Gallbladder (tissue), 1 donor: ENCODE results near the gene NLRP10.

- PRO-cap, result no peak
Measured at GRCh38 chr11:6214630-6215248, 9.4 kb downstream of the C11orf42 start.

DNA sequence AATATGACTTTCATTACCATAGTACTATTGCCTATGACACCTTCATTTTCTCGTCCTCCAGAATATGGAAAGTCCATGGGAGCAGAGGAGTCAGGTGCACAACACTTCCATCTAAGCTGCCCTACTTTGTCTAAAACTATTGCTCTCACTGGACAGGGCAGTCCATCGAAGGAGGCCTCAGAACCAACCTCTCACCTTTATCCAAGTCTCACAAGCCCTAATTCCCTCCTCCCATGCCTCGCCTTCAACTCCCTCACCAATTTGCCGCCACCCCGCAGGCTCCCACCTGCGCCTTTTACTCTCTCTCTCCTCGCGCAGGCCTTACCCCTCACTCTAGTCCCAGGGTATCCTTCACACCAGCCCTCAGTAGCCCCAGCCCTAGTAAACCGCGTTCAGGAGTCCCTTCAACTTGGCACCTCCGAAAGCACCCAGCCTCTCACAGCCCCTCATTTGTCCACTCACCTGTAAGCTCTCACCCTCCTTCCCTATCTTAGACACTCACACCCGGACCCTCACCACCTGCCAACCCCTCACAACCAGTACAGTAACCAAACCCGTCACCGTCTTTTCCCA, 428 bp downstream of the FHIP1B start:
- PRO-cap, result no peak

- PRO-cap, result no peak
Measured at GRCh38 chr11:6362310-6363092, 27.8 kb upstream of the SMPD1 start.

- PRO-cap, result no peak
Measured at GRCh38 chr11:6388028-6388461, 2.2 kb upstream of the SMPD1 start.

- PRO-cap, result no peak
Measured at GRCh38 chr11:6431457-6431808, 9.4 kb downstream of the HPX start.

DNA sequence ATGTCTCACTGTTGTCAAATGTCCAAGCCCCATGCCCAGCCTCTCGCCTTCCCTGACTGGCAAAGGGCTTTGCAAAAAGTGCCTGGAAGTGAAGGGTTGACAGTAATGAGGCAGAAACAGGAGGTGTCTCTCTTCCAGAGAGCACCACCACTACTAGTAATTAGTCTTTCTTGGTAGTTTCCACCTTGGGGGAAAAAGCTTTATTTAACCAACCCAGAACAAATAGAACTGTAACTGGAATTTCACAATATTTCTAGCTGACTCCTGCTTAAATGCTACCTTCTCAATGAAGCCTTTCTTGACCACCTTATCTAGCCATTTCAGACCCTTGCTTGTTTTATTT, 738 bp upstream of the HPX start:
- PRO-cap, result no peak

- PRO-cap, result no peak
Measured at GRCh38 chr11:6468874-6469451, 4.8 kb downstream of the TRIM3 start.

- PRO-cap, result no peak
Measured at GRCh38 chr11:6482017-6482406, 711 bp downstream of the TIMM10B start.

- PRO-cap, result no peak
Measured at GRCh38 chr11:6564293-6564839, 39.0 kb downstream of the RRP8 start.

DNA sequence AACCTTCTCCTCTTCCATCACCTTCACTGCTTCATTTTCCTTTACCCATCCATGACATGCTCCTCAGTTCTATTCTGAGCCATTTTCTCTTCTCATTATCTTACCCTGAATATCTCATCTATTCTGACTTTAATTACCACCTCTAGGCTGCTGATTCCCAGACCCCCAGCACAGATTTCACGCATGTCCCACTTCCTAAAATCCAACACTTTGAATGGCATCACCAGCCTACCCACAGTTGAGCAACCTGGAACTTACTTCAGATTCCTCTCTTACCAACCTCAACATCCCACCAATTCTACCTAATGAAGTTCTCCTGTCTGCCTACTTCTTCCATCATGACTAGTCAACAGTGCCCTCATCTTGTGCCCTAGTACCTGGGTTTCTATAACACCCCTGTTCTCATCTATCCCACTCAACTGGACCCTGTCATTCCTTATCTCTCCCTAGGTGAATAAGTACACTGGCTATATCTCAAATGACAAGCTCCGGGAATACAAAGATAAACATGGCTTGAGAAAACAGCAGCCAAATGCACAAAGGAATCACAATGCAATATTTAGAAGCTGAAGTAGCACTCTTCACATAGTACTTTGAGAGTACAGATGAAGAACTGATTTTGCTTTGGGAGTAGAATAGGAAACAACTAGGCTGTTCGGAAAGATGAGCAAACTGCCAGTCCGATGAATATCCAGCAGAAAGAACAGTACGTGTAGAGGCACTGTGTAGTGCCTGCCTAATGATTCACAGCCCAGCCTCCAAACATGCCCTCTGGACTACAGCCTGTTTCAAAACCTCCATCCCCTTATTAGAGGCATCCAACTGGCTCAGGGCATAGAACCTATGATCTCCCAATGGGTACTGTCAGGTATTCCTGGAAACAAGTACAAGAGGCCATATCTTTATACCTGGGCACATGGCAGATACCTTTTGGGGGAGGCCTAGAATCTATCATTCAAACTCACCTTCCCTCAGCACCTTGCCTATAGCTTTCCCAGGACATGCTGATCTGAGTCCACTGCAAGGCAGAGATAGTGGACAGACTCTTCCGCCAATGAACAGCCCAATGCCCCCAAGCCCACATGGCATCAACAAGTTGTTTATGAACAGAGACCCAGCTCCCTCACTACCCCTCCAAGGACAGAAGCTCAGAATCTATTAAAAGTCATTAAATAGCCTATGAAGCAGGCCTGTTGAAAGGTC, 5.1 kb downstream of the RRP8 start:
- PRO-cap, result no peak

- PRO-cap, result no peak
Measured at GRCh38 chr11:6633632-6634127, 14.5 kb upstream of the TPP1 start.

DNA sequence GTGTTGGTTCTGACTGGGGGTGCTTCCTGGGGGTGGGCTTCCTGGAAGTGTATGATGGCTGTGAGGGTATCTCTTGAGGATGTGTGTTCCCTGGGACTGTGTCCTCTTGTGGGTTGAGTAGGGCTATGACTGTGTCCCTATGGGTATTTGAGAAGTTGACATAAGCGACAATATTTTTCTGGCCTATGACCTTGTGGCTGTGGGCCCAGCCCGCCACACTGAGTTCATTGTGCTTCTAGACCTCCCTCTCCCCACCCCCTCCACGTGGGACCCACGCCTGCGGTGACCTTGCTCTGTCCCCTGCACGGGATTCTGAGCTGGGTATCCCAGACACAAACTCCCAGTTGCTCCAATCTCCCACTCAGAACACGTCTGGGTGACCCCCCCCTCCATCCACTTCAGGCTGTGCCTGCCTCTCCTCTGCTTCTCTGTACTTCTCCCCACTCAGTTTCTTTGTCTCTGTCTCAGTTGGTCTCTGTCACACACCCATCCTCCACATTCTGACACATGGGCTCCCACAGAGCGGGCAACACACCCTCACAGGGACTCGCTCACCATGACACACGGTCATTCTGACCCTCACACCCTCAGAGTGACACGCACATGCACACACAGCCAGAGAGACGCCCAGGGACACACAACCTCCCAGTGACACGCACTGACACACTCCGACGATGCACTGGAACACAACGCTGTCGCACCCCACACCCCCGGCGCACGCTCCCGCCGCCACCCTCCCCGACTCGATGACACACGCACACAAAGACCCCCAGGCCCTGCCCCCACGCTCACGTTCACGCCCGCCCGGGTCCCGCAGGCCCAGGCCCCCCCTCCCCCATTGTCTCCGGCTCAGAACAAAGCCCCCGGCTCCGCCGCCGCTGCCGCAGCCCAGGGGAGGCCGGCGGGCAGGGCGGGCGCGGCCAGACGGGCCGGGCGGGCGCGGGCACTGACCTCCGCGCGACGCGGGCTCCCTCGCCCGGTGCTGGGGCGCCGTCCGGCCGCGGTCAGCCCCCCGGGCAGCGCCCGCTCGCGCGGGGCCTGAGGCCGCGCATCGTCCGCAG, 667 bp downstream of the DCHS1 start:
- PRO-cap, result unidirectional peak, plus-strand start at position 895 of the sequence

DNA sequence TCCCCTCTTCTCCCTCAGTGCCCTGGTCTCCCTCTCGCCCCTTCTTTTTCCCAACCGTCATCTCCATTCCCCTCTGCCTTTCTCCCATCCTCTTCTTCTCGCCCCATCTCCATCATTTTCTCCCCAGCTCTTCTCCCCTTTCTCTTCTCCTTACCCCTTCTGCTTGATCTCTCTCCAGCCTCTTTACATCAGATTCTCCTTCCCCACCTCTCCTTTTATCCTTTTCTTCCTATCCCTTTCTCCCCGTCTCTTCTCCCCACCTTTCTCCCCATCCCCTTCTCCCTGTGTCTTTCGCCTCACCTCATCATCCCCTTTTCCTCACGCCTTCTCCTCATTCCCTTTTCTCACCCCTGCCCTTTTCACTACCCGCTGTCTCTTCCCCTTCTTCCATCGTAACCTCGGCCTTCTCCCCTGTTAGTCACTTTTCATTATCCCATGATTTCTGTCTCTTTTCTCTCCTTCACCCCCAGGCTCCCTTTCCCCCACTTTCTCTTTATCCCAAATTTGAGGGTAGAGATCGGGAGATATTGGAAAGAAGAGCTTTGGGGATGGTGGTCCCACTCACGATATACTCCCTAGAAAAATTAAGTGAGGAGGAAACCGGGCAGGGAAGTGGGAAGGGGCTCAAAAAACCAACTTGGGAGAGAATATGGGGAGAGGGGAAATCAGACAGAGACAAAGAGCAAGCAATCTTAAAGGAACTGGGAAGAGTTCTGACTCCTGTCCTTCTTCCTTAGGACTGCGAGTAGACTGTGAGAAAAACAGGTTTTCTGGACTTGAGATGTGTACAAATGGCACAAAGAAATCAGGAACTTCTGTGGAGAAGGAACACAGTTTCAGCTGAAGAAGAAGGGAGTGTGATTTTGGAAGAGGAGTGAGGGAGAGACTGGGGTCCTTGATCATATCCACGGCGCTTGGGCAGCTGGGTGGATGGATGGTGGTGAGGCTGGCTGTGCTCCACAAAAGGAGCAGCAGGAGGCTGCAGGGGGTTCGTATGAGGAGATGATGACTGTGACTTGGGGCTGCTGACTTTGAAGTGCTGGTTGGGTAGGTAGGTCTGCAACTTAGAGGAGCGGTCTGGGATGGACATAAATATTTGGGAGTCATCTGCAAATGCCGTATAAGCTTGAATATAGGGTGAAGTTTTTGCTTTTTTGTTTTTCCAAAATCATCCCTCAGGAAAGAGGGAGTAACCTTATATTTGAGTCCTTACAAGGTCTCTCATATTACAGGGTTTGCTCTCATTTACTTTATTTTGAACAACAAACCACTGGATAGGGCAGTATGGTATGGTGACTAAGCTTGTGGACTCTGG, 1.0 kb upstream of the DCHS1 start:
- PRO-cap, result no peak

GRCh38 chr11:6695416-6695692, 12.2 kb upstream of the MRPL17 start:
- PRO-cap, result no peak

GRCh38 chr11:7495630-7496690, 10.7 kb downstream of the OLFML1 start:
- PRO-cap, result no peak

DNA sequence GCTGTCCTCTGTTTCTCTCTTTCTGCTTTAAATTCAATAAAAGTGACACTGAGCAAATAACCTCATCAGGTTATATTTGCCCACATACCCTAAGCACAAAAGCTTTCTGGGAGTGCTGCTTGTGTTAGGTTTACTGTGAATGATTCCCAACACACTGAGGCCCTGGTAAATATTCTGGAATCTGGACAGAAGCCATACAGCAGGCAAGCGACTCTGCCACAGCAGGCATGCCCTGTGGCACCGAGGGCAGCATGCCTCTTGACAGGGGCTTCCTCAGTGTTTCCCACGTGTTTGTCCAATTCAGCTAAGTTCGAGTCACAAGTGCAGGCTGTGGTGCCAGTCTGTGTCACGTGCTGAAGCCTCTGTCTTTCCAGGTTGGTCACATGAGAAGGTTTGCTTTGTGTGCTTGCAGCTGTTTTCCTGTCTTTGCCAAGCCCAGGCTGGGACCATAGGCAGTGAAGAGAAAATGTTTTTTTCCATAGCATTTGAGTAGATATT, 2.5 kb upstream of the PPFIBP2 start:
- PRO-cap, result no peak

GRCh38 chr11:7512221-7513442, 1.2 kb upstream of the PPFIBP2 start:
- PRO-cap, result no peak

DNA sequence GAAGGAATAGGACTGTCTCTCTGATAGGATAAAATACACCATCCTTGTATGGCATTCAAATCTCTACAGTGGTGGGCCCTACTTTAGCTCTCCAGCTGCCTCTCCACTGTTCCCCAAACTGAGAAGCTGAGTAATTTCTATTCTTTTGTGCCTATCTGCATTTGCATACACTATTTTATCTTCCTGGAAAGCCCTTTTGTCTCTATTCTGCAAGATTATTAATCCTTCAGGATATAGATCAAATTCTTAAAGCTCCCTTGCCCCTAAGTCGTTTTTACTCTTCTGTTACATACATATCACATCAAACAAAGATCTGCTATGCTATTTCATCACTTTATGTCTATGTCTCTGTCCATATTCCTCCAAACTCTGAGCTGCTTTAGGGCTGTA, 7.5 kb downstream of the PPFIBP2 start:
- PRO-cap, result no peak

DNA sequence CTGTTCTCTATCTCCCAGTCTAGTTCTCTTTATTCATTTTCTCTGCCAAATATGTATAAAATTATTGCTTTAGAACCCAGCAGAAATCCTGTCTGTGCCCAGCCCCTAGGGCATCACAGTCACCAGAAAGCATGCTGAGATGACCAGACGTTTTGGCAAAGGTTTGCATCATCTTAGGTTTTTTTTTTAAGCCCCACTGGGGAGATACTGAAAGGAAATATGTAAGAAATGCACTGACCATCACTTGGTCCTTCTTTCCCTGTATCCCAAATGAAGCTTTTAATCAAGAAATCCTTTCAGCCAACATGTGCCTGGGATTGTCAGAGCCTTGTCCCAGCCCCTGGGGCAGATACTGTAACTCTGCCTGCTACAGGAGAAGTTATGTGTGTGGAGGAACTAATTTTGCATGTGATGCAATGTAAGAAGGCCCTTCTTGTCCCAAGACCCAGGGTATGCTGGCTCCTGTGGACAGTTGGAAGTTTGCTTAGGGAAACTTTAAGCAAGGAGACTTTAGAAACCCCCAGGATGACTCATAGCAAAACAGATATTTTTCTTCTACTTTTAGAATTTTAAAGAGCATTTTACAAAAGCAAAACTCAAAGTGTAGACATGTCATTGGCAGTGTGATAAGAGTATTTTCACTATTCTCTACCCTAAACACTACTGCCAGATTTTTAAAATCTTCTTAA, 65.6 kb downstream of the PPFIBP2 start:
- PRO-cap, result no peak

DNA sequence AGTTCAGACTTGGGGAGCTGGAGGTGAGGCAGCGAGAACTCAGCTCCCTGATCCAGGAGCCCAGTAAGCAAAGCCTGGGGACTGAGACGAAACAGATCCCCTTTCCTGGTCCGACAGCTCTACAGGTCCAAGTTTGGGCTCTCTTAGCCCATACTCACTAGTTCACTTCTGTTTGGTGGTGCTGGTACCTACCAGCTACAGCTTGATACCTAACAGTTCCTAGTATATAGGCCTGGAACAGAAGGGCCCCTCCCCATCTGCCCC, at the start of gene NLRP10:
TSS of gene NLRP10 (minus strand) at position 199 of the 264 bp plus-strand sequence.
- PRO-cap, result no peak